ENCODE measurements around the gene HPCA.

DNA sequence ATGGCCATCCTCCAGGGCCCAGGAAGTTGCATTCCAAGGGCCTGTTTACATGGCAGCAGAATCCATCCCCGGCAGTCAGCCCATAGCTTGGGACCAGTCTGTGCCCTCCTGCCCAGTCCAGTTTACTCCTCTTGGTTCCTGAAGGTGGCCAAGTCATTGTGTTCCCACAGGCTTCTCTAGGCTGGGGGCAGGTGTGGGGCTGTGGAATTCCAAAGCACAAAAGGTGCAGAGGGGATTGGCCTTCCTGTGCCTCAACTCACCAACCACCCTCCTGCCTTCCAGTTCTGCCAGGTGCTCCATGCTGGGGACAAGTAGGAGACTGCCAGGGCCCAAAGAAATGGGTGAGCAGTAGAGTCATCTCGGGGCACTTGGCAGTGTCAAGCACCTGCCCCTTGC lies 31.7 kb downstream of the KIAA1522 start:
- PRO-cap = no peak

DNA sequence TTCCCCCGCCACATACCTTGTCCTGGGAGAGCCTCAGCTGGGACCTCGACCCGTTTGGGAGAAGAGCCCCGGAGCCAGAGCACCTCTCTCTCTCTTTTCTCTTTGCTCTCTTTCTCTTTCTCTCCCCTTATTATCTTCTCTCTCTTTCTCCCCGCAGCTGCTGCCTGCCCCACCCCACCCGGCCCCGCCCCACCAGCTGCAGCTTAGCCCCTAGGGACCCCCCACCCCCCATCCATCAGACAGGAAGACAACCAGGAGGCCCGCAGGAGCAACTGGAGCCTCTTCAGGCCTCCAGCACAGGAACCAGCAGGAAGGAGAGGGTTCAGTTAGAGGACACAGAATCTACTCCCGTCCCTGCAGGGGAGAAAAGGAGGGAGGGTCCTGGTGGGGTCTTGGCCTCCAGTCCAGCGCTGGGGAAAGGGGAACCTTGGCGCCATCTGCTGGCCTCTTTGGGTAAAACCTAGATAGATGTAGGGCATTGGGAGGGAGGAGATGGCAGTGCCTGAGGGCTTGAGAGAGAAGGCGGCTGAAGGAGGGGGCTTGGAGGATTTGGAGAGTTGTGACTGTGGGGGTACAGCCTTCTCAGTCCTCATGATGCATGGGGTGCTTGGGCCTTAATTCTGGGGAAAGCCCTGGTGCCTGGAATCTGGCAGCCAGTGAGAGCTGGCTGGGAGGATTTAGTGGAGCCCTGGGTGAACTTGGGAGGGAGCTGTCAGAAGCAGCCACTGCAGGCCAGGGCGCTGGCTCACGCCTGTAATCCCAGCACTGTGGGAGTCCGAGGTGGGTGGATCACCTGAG lies 1.9 kb upstream of the FNDC5 start:
- PRO-cap = no peak

GRCh38 chr1:32885471-32886957 lies at the start of gene HPCA:
TSS of gene HPCA (plus strand) at chr1:32886491.
- PRO-cap = unidirectional peak, minus-strand start at chr1:32886496

DNA sequence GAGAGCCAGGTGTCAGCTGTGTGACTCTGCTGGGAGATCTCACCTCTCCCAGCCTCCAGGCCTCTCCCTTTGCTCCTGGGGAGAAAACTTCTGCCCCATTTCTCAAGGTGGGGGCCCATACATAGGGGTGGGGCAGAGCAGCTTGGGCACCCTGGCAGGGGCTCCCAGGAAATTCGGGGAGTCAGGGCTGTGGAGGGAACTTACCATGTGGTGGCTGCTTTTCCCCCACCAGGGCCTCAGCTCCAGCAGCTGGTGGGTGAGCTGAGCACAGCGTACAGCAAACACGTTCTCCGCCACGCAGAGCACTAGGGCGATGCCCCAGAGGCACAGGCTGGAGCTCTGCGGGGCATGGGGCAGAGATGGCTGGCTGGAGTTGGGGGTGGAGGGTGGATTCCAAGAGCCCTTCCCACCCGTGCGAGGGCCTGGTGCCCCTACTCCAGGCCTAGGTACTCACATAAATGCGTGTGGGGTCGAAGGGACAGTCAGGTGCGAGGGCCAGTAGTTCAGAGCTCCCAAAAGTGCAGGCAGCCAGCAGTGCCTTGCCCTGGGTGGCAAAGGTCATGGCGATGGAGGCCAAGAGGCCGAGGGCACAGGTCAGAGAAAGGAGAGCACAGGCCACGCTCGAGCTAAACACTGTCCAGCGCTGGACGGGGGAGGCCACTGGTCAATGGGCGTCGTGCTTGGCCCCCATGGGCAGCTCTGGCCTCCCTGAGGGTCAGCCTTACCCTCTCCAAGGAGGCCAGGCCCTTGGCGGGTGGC lies 5.9 kb downstream of the TMEM54 start:
- PRO-cap = no peak

DNA sequence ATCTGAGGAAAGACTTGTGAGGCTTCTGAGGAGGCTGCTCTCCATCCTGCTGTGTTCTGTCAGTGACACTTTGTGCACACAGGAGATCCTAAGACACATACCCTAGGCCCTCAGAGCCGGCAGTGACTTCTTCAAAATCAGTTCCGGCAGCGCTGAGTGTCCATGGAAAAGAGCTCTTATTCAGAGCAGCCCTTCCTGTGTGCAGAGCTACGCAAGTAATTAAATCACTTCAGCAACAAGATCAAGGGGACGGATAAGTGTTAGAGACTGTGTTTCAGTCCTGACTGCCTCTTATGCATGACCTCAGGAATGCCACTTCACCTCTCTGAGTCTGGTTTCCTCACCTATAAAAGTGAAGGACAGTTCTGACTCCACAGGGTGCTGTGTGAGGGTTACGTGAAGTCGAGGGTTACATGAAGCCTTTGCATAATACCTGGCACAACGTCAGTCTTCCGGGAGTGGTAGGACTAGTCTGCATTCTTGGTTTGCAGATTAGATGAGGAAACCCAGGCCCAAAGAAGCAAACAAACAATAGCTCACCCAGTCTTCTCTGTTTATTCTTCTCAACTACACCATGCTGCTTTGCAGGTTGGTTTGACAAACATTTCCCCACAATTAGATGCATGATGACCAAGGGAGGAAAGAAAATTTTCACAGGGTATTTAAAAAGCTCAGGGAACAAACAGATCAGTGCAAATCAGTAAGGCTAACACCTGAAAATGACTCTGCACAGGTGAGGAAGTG lies 28.2 kb downstream of the AK2 start:
- PRO-cap = no peak

DNA sequence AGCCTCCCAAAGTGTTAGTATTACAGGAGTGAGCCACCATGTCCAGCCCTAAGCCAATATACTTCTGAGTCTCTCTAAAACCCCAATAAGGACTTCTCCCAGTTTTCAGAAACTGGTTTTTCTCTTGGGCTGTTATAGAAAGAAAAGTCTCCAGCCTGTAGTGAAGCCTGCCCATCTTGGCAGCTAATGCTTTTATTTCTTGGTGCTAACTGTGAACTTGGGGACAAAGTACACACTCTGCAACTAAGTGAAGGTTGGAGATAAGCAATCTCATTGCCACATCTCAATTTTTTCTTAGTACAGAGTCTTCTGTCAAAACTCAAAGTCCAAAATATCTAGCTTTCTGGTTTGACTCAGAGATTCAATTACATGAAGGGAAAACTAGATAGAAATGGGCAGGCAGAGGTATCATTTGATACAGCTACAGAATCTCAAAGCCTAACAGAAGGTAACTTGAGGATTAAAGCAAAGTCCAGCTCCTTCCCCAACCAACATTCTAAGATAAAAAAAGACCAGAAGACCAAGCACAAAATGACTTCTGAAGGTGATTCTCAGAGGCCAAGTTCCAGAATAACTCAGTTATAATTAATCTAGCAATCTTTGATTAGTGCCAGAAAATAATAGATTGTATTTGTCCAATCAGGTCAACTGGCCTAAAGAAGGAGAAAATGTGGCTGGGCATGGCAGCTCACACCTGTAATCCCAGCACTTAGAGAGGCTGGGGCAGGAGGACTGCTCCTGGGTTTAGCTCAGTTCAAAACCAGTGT lies 13.9 kb downstream of the AK2 start:
- PRO-cap = no peak

DNA sequence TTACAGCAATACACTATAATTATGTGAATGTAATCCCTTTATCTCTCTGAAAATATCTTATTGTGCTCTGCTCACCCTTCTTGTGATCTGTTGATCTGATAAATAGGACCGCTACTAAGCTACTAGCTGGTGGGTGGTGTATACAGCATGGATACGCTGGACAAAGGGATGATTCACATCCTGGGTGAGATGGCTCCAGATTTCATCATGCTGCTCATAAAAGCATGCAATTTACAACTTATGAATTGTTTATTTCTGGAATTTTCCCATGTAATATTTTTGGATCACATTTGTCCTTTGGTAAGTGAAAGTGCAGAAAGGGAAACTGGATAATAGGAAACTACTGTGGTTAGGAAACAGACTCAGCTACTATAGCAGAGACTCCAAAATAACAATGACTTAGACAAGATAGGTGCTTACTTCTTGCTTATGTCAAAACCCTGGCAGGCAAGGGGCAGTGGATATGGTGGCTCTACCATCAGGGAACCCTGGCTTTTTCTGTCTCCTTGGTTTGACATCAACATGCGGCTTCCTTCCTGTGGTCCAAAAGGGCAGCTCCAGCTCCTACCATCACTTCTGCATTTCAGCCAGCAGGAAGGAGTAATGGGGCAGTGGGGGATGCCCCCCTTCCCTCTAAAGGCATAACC lies 13.6 kb upstream of the AK2 start:
- PRO-cap = no peak

DNA sequence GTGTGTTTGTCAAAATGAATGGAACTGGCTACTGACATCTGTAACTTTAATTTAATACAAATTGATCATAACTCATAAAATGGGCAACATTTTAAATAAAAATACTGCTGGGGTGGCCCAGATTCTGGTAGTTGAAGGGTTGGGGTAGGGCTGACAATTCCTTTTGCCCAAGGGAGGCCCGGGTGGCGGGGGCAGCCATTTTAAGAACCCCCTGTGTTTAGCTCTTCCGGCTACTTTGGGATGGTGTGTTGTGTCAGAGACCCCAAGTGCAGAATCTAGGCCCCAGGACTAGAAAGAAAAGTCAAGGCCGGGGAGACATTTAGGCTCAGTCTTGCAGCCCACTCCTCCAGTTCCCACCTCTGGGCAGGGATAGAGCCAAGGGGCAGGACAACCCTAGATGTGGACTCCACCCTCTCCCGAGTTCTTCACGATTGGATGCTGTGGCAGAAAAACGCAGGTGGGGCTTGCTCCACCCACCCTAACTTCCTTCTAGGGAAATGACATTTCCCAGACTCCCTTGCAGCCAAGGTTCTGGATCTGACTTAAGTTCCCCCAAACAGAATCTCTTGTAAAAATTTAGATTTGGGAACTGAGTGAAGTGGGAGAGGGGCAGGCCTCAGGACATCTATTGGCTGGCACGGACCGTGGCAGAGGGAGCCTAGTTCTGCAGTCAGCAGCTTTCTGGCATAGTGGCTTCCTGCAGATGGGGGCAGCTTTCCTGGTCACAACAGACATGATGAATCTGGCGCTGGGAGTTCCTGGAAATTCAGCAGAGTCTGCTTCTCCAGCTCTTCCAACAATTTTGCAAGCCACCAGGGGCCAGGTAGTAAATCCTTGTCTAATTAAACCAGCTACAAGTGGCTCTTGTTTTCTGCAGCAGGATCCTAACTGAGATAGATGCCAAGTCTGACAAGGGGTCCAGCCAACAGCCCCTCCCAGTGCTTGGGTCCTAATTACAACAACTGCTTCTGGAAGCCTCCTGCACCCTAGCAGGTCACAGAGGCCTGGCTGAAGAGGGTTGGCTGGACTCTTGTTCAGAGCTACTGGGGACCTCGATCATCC lies 36.1 kb downstream of the TRIM62 start:
- PRO-cap = no peak

- PRO-cap = bidirectional peak, plus-strand start at chr1:33181046, minus-strand start at chr1:33180757
Measured at GRCh38 chr1:33180427-33181176, 1.2 kb downstream of the TRIM62 start.

GRCh38 chr1:33279983-33280620 lies 23.8 kb downstream of the ZNF362 start:
- PRO-cap = no peak

DNA sequence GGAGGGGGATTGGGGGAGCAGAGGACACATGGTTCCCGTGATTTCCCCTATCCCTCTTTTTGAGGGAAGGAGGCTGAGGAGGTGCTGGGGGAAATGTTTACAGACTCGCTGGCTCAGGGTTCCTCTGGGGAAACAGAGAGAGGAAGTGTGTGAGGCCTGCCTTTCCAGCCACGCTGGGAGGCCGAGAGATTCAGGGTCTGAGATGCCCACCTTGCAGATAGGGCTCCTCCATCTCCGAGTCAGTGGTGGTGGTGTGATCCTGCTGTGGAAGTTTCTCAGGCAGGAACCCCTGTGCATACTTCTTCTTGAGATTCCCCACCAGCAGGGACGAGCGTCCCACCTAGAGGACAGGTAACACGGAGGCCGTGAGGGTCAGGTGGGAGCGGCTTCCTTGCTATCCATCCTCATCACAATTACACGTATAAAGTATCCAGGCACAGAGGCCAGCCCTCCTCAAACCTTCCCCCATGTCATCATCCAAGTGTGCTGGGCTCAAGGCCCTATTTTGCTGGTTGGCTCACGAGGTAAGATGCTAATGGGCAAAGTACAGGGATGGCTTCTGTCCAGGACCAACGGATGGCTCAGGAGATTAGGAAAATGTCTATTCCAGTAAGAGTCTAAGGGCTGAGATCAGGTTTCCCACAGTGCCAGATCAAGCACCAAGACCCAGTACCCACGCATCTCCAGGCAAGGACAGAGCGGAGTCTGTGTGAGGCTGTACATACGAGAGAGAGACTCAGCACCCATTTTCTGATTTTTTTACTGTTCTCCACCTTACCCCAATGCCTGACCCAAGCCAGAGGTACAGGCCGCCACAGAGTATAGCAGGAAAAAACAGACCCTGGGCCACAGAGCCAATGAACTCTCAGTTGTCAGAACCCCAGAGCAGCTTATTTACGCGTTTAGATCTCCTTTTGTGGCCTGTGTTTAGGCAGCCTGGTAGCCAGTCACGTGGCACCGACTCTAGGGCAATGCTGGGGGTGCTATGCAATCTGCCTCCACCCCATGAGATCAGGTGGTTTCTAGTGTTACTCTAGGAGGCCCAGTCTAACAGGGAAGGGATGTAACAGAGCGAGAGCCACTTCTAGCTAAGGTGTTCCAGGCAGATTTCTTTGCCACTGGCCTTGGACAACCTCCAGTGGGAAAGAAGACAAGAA lies 11.5 kb upstream of the A3GALT2 start:
- PRO-cap = no peak

DNA sequence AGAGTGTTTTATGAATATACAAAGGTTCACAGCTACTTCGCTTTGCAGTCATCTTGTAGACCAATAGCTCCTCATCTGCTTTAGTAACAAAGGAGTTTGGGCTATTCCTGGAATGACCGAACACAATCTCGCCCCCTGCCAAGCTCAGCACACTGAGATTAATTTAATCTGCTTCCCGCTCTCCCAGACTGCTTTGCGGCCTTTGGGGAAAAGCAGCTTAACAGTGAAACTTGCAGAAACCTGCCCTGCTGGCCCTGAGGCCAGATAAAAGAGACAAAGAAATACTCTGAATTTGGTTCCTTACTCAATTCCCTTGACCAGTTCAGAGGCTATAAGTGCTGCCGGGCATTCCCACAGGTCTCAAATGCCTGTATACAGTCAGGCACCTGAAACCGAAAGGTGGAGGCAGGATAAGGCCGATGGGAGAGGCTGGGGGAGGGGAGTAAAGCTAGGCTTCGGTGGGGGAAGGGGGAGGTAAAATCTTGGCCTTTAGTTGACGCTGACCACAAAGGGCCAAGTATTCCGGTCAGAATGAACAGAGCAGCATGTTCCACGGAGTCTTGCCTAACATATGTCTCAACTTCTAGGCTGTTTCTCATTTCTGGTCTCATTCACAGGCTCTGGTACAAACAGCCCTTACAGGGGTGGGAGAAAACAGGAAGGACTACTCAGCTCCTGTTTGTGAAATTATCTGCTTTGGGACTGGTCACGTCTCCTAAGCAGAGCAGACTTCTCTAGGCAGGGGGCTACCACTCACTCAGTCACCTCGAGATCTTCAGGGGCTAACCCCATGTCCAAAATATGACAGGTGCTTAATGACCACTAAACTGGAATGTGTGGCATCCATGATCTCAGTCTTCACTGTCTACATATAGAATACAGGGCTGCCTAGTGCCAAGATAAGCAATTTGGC lies 17.8 kb upstream of the A3GALT2 start:
- PRO-cap = no peak

- PRO-cap = no peak
Measured at GRCh38 chr1:33365317-33366156, 44.6 kb upstream of the A3GALT2 start.

DNA sequence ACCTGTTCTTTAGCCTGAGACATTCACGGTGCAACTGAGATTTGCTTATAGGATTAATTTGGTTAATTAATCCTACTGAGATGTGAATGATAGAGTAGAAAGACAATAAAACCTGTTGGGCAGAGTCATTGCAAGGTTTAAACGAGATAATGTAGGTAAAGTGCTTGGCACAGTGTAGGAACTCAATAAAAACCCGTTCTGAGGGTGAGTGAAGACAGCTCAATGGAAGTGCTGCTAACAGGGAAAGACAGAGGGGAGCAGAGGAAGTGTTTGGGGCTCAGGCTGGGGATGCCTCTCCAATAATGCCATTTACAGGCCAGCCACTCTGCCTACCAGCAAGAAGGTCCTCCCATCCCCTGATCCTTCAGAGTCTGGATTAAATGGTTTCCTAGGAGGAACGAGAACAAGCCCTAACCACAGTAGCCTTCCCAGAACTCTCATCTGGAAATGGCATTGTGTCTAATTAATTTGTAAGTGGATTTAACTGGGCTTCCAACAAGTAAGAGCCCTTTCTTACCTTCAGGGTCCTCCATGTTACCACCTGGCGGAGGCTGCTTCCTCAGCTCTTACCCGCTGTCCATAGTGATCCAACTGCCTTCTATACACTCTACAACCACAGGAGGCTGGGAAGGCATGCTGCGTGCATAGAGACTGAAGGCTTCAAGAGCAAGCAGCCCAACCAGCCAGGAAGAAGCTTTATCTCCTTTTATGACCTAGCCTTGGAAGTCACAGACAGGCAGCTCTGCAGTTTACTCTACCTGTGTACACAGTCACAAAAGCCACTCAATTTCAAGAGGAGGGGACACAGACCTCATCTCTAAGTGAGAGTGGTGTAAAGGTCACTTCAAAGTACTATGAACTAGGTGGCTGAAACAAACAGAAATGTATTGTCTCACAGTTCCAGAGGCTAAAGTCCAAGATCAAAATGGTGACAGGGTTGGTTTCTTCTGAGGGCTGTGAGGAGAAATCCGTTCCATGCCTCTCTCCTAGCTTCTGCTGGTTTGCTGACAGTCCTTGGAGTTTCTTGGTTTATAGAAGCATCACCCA lies 69.9 kb upstream of the GJB5 start:
- PRO-cap = unidirectional peak, plus-strand start at position 213 of the sequence; unidirectional peak, minus-strand start at position 662 of the sequence

- PRO-cap = bidirectional peak, plus-strand start at chr1:34782295, minus-strand start at chr1:34782212
Measured at GRCh38 chr1:34781995-34782487, 1.0 kb downstream of the GJB3 start.

GRCh38 chr1:34858738-34859406 lies 677 bp downstream of the SMIM12 start:
- PRO-cap = unidirectional peak, plus-strand start at chr1:34859177; unidirectional peak, plus-strand start at chr1:34859358

- PRO-cap = unidirectional peak, plus-strand start at chr1:34885787
Measured at GRCh38 chr1:34885343-34886193, 26.0 kb upstream of the SMIM12 start.

- PRO-cap = no peak
Measured at GRCh38 chr1:35181437-35181856, 11.5 kb downstream of the SFPQ start.

- PRO-cap = no peak
Measured at GRCh38 chr1:35190434-35190677, 2.6 kb downstream of the SFPQ start.

DNA sequence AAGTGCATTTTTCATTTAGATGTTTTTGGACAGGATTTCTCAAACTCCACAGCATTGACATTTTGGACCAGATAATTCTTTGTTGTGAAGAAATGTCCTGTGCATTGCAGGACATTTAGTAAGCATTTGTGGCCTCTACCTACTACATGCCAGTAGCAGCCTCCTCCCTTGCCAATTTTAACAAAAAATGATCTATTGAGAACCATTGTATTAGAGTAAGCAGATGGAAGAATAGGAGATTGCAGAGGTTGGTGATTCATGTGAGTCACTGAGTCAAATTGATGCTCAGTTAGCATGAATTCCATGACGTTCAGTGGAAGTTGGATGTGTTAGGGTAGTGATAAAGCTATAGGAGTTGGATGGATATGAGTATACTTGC lies 94.8 kb downstream of the ZMYM4 start:
- PRO-cap = no peak

Data from left colon (tissue), 1 donor.